GM12891 (cell line): ENCODE measurements around a stretch of chr20.

GRCh38 chr20:20214674-20215422 is 153.1 kb upstream of the INSM1 start:
- RRBS = no CpG with 5 or more reads among the region's 10 CpGs

DNA sequence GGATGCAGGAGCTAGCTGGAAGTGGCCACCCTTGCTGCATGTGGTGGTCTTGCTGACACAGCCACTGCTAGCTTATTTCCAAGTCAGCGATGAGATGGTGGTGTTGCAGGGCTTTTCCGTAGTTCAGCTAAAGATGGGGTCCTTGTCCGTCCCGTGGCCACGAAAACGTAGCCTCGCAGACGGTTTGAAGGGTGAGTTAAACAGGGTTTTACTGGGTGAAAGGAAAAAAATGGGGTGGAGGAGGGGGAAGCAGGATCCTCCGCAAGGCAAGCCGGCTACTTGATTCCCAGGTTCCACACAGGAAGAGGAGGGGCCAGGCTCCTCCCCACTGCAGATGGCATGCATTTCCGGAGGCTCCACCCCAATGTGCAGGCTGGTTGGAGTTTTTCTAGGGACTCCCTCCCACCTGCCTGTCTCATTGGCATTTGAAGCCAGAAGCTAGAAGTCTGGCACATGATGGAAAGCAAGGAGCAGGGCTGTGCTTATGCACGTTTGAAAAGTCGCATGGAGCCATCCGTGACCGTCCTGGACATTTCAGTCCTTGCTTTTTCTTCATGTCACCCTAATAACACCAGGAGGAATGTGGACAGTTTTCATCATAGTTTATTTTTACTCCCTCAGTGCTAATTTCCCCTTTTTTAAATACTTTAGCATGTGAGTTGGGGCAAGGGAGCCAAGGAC is 100.2 kb upstream of the INSM1 start:
- RRBS = 72% methylated on average over 2 of the region's 15 CpGs

- RRBS = no CpG with 5 or more reads among the region's 7 CpGs
These were observed 121.2 kb downstream of the INSM1 start for GRCh38 chr20:20488941-20489573.

DNA sequence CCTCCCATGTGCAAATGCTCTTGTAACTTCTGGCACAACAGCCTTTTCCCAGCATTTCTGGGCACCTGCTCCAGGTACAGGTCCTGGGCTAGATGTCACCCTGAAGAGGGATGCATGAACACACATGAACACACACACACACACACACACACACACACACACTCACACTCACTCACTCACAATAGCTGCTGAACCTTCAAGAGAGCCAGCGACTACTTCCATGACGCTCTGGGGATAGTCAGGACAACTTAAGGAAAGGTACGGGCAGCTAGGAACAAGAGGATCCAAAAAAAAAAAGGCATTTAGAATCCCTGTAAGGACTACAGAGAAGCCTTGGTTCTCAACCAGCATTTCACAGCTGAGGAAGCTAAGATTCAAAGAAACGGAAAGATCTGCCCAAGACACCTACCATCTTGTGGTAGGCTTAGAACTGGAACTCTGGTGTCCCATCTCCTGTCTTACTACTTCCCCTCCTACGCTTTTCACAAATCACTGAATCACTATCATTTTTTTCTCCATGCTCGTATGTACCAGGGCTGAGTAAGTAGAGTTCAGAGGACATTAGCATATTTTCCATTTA is 122.9 kb downstream of the INSM1 start:
- RRBS = no CpG with 5 or more reads among the region's 6 CpGs

DNA sequence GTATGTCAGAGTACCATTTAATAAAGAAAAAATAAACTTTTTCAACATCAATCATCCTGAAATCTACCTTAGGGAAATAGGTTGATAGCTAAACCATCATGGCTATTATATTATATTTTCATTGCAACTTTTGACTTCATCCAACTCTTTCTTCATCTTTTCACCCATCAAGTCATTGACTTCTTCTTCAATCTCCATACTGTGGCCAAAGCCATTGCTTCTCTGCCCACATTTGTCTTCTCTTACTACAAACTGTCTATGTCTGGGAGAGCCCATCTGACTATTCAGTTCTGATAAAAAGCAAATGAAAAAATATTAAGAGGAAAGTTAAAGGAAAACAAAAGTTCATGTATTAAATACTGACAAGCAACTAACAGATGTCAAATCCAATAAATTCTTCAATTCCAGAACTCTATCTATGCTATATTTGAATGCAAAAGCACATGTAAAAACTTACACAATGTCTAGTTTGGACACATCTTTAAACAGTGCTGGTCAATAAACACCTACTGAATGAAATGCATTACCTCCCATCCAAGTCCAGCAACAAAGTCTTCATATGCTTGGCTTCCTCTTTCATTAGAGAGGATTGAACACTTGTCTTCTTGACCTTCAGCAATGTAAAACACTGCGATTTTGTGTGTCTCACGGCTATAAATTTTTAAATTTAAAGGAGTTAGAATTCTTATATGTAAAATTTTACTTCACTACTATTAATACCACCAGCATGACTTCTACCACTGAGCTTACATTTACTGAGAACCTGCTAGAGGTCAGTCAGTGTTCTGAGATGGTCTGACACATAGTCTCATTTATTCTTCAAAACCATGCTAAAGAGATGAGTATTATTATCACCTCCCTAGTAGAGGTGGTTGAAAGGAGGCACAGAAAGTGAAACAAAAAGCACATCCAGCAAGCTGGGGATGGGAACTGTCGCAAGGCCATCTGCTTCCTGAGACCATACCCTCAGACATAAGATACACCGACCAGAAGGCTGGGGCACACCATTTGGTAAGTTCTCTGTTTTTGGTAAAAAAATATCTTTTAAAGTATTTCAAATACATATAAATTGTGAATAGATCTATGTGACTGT is 137.3 kb downstream of the INSM1 start:
- RRBS = no CpG with 5 or more reads among the region's 4 CpGs

DNA sequence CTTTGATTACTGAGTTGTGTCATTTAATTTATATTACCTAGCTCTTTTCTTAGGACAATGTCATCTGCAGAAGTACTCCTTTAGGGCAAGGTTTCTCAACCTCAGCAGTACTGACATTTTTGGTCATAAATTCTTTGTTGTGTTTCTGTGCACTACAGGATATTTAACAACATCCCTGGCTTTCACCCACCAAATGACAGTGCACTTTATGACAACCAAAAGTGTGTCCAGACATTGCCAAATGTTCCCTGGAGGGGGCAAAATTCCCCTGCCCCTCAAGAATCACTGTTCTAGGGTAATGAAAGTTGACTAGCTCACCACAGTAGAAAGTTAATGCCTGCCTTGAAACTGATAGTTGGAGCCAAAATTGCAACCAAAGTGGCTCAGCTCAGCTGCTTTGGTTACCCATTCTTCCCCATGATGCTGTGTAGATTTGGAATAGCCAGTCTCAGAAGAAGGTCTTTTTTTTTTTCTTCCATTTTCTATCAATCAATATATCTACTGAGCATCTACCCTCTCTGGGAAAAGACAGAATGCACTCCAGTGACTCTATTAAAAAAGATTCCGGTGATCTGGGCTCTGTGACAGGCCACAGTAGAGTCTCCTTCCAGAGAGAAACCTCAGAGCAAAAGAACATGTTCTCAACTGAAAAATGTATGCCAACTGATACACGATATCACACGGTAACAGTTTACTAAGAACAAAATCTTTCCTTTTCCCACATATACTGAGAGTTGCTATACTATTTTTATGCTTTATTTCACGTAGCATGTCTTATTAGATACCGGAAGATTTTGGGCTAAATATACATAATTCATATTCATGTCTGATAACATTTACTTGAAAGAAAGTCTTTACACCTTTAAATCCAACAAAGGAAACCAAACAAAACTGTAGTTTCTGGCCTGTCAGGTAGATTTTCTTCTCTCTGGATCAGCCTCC is 150.4 kb downstream of the RALGAPA2 start:
- RRBS = no CpG with 5 or more reads among the region's 5 CpGs

DNA sequence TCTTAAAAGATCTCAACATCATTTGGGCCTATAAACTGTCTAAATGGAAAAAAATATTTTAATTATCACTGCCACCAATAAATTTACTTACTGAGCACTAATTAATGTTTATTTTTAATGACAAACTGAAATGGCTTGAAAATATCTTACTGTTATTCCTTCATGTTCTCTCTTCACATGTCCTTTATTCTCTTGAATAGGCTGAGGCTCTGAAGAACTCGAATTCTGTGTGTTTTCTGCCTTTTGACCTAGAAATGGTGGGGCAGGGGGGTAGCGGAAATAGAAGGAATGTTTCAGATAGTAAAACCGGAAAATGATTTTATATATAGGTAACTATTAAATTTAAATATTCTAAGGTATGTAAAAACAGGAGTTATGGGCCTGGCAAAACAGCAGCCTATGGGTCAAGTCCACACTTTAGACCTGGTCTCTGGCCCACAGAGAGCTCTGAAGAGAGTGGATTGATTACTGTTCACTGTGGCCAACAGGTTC is 123.3 kb downstream of the RALGAPA2 start:
- RRBS = no CpG with 5 or more reads among the region's 3 CpGs

GRCh38 chr20:20603374-20603772 is 109.1 kb downstream of the RALGAPA2 start:
- RRBS = no CpG with 5 or more reads among the region's 5 CpGs

DNA sequence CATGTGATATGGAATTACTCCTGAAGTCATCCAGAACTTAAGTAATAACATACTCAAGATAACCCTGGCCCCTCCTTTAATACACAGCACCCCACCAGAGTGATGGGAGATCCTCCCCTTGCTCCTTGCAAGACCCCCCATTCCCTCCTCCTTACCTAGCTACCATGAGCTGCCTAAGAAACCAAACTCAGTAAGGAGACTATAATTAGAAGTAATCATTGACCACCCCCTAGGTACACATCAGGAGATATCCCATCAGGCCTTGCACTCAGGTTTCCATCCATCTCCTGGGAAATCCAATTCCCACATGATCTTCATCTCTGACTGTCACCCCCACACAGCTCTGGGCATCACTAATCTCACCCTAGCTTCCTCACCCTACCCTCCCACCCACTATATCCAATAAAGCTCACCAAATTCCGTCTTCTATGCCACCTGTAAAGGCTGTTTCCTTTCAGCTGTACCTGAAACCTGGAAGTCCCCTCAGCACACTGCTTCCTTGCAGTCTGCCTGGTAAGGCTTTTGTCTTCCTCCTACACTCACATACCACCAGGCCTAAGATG is 22.2 kb downstream of the RALGAPA2 start:
- RRBS = no CpG with 5 or more reads among the region's 1 CpG

DNA sequence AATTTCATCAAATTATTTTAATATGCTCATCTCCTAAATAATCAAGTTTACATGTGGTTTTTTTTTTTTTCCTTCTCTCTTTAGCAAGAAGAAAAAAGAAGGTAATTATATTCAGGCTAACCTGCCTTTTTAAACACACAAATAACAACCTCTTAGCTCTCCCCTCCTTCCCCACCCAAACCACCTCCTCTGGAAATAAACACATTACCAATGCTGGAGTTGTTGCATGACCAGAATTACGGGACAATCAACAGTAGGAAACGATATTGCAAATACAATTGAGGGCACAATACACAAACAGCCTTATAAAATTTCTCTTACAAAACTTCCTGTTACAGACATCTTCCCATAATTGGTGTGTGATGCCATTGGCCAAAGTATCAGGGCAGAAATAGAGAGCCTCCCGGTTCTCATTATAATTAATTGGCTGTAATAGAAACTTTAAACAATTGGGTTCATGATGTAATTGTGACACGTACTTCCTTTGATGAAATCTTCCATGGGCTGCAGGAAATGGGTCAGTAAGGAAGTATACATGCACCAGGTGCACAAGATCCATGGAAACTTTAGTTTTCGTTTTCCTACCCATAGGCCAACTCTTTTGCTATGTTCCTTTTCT is 40.2 kb upstream of the RALGAPA2 start:
- RRBS = no CpG with 5 or more reads among the region's 5 CpGs

- RRBS = no CpG with 5 or more reads among the region's 7 CpGs
These were observed 25.2 kb downstream of the XRN2 start for GRCh38 chr20:21328115-21328901.

DNA sequence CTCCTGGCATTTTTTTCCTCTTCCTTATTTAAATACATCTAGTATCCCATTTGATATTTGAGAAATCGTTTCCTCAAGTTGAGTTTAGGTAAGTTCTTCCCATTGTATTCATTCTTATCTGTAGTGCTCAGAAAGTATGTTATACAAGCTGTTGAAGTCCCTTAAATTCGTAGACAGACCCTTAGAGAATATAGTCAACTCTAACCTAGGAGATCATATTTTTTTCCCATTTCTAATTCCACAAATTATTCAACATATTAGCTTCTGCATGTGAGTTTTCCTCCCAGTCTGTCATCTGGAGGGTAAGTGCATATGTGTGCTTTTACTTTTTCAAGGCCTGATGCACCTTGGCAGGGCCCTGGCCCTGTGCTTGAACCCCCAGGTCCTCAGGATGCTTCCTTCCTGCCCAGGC is 37.4 kb downstream of the NKX2-4 start:
- RRBS = no CpG with 5 or more reads among the region's 2 CpGs

DNA sequence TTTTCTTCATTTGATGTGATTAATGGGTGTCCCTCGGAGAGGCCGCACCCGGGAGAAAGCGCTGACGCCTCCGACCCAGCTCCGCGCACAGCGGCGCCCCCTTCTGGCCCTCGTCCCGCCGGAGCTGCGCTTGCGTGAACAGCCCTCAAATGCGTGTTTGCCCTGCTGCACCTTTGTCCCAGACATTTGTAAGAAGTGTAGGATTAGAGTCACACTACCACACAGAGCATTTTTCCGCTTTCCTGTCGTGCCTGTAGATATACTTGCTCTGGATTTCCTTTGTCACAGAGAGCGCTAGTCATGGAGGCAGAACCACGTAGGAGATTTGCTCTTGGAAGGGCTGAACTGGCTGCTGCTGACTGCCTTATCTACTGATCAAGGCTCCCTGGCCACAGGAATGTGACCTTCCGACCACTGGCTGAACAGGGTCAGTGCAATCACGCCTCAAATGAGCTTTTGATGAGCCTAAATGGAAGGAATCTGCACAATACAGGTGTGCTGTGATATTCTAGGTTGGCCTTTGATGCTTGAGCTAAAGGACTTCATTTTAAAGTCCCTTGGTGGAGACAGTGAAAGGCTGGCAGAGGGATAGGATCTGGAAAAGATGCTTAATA is 62.4 kb downstream of the PAX1 start:
- RRBS = 5% methylated on average over 10 of the region's 22 CpGs

DNA sequence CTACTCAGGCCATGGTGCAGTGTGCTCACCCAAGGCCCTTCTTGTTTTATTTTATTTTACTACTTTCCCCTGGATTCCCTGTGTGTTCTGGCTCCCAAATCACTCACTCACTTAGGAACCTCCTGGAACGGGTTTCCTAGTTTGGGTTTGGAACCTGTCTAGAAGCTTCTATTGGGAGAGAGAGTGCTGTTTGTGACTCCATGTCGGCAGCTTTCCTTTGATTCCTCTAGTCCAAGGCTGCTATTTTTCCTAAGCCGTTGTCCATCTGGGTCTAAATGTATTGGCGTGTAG is 70.8 kb downstream of the FOXA2 start:
- RRBS = no CpG with 5 or more reads among the region's 4 CpGs

DNA sequence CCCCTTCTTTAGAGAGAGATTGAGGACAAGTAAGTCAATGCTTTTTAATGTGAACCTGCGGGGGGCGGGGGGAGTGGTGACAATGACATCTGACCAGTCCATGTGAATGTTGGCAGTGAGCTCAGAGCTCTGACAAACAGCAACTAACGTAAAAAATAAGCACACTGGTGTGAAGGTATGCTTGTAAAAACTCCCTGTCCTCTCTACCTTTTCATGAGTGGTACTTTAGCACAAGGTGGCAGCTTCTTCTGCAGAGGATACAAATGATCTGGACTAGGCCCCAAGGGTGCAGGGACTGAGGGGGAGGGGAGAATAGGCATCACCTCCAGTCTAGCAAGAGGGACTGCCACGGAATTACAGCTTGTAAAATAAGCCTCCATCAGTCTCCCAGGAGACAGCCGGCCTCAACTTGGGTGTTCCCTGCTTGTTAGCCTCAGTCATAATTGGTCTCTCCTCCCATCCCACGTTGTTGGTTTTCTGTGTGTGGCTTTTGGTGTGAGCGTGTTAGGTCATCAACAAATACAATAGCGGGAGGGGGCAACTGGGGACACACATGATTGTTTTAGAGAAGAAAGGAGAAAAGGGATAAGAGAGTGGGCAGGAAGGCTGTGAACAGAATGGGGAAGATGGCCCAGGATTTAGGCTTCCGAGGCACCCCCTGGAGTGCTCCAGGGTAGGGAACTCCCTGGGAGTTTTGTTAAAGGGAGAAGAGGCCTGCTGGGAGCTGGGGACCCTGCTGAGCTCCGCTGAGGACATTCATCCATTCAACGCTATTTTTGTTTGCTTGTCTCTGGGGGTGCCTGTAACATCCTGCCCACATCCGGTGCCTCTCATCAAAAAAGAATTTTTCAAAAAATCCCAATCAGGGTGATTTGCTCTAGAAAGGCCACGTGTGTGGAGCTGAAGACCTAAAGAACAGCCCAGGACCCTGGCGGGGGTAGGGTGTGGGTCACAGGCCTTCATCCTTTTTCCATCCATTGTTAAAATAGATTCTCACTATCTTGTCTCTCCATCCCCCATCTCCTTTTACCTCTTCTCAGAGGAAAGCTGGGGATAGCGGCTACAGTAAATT is 9.2 kb downstream of the FOXA2 start:
- RRBS = no CpG with 5 or more reads among the region's 15 CpGs

DNA sequence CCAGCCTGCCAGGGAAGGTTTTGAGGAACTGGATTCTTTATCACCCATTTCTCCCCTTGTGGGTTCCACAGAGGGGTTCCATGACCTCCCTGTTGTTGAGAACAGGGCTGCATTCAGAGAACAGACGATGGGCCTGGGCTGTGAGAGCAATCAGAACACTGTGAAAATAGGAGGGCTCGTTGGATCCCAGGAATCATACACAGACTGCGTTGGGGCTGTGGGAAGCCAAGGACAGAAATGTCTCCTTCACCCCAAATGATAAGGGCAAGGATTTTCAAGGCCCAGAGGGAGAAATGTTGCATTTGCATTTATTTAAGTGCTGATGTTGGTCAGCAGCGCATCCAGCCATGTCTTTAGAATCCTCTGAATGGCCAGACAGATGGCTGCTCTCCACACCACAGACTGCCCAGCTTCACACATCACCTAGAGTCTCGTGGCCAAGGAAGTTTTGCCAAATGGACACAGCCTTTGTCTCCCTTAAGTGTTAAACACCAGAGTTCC is 4.5 kb downstream of the CD93 start:
- RRBS = no CpG with 5 or more reads among the region's 5 CpGs

GRCh38 chr20:23125548-23126210 is 39.6 kb upstream of the CD93 start:
- RRBS = no CpG with 5 or more reads among the region's 6 CpGs

DNA sequence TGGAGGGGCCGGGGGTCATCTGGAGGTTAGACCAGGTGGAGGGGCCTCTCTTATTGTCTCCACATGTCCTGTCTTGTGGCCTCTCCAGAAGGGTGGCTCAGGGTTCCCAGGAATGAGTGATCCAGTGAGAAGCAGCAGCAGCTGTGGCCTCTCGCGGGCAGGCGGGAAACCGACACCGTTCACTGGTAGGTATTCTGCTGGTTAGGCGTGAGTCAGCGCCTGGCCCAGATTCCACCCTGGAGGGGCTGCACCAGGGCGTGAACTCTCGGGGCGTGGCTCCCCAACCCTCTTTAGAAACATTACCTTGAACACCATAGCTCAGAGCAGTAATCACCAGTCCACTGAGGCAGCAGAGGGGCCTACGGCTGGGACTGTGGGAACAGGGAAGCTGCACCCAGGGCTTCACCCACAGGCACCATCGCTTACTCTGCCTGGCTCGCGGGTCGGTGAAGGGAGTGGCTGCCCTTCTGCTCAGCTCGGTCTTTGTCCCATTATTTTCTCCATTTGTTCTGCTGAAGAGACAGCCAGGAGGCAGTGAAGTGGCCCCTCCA is 50.8 kb upstream of the CD93 start:
- RRBS = no CpG with 5 or more reads among the region's 17 CpGs

DNA sequence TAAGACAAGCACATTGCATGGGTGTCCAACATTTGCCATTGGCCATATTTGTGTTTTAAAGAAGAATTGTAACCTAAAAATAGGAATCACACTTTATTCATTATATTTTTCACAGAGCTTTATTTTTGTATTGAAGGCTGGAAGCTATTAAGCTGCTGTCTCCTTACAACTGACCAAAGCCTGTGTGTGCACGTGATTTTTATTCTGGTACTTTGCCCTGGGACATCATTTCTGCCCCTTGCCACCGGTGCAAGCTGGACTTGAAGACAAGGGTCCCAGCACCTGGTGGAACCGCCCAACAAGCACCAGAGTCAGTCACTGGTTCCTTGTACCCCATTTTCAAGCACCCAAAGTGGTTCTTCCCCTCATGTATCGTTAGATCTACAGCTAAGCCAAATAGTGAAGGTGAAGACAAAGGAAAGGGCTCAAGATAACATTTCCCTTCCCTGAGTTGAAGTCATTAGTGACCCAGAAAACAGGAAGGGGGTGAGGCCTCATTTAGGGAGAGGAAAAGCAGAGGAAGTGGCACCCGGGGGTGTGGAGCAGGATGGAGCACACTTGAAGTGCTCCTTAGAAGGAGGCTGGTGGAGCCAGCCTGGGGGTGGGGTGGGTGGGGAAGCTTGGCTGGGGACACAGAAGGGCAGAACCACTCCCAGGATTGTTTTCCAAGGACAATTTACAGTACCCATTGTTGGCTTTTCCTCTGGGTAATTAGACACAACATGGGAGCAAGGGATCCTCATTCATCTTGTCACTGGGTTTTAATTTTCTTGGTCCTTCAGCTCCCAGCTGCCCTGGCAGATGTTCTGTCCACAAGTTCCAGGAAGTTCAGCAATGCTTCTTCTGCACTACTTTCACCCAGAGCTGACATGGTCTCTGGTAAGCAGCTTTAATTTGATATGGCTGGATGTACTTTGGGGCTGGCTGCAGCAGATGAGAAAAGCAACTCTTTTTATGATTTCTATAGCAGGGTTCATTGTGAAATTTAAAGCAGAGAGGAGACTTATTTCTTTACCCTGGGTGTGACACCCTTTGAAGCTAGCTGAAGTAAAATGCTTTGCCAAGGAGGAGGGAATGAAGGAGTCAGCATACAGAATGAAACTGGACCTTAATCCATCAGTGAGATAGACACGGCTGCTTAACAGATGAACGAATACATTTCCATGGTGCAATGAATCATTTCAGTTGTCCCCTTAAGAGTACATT is 73.3 kb upstream of the CD93 start:
- RRBS = no CpG with 5 or more reads among the region's 7 CpGs

- RRBS = no CpG with 5 or more reads among the region's 24 CpGs
These were observed 103.8 kb upstream of the NXT1 start for GRCh38 chr20:23246449-23247621.